Heart left ventricle (tissue), 7 donors: ENCODE measurements around a stretch of chr1.

- PRO-cap, 6 experiments: no peak in any of the 6 experiments
- RAMPAGE, long total RNA, 2 experiments: no peak in any of the 2 experiments
- RRBS: no CpG with 5 or more reads among the region's 7 CpGs
Observed at GRCh38 chr1:183327547-183328069, 90.6 kb downstream of the NMNAT2 start.

DNA sequence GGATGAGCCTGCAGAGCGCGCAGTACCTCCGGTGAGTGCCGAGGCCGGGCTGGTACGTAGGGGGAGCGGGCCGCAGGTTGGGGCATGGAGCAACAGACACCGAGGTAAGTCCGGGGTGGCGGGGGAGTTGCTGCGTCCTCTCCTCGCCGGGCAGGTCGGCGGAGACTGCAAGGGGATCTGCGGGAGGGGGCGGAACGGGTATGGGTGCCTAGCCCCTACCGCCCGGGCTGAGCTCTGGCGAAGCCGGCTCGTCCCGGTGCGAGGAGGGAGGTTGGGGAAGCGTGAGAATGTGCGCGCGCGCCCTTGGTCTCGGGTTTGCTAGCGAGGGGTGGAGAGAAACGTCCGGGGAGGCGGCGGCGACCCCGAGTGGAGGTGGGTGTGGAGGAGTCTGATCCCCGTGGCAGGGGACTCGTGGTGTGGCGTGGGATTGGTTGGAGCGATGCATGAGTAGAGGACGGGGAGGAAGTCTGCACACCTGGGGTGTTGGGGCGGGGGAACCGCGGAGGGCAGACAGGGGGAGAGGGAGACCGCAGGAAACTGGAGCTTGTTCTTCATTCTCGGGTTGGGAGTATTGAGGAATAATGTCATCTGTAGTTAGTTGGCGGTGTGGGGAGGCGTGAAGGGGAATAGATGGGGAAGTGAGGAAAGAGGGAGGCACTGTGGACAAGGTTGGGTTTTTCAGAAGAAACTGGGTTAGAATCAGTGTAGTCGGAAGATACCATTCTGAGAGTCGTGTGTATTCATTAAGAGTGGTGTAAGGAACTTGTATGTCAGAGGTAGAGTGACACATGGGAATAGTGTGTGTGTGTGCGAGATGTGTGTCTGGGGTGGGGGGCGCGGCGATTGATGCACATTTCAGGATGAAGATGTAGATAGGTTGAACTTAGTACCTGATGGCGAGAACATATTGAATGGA, 578 bp downstream of the SMG7 start:
- PRO-cap, 6 experiments: peak in 1 of 6 experiments; most common minus-strand start position 289 of the sequence (in 1)
- RAMPAGE, long total RNA, 2 experiments: no peak in any of the 2 experiments
- RRBS: under 1% methylated on average over 24 of the region's 58 CpGs

GRCh38 chr1:183521430-183522087, 49.3 kb downstream of the SMG7 start:
- PRO-cap, 6 experiments: no peak in any of the 6 experiments
- RAMPAGE, long total RNA, 2 experiments: no peak in any of the 2 experiments
- RRBS: no CpG with 5 or more reads among the region's 6 CpGs

- PRO-cap, 6 experiments: no peak in any of the 6 experiments
- RAMPAGE, long total RNA, 2 experiments: no peak in any of the 2 experiments
- RRBS: no CpG with 5 or more reads among the region's 4 CpGs
Observed at GRCh38 chr1:183555639-183556687, 34.3 kb downstream of the NCF2 start.

GRCh38 chr1:183593343-183593936, 3.2 kb upstream of the NCF2 start:
- PRO-cap, 6 experiments: no peak in any of the 6 experiments
- RAMPAGE, long total RNA, 2 experiments: no peak in any of the 2 experiments
- RRBS: no CpG with 5 or more reads among the region's 6 CpGs

DNA sequence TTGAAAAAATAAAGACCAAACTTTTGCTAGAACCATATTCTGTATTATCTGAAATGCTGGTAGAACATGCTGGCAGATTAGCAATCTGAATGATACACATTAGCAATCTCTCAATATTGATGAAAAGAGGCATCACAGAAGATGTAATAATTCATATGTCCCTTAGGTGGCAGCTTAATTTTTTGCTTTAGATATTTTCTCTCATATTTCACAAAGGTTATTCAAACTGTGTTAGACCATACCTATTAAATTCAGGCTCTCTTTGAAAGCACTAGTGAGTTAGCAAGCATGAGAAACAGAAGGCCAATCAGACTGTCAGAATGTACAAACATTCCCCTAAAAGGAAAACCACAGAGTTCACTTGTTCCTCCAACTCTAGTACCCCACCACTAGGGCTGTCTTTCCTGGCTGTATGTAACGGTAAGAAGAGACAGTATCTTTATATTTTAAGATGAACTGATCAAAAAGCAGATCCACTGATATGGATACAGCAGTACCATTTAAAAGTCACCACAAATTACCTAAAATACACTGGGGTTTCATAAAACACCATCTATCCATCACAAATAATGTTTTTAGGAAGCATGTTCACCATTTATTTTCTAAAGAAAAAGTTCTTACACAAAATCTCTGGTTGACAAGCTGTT, 1.9 kb downstream of the ARPC5 start:
- PRO-cap, 6 experiments: peak in 3 of 6 experiments; most common plus-strand start position 274 of the sequence (in 1); most common minus-strand start position 251 of the sequence (in 1)
- RAMPAGE, long total RNA, 2 experiments: no peak in any of the 2 experiments
- RRBS: no CpG with 5 or more reads among the region's 1 CpG

DNA sequence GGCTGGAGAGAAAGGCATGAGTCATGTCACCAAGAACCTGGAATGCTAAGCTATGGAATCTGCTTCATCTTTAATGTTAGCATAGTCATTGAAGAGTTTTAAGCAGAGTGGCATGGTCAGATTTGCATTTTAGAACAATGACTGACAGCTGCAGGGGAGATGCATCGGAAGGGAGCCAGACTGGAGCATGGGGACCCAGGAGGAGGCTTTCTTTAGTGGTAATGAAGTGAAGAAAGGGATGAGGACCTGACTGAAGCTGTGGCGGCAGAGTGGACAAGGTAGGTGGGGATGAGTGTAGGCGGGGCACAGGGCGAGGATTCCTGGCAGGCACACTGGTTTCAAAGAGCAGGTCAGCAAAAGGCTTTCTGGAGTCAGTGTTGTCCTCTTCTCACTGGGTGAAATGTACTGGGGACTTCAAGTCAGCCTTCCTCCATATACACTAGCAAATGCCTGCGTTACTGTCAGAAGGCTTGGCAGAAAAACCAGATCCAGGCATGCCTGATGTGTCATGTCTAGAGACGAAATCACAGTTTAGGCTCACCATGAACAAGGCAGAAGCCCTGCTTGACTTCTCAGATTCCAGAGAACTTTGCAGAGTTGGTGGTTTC, 8.1 kb downstream of the RGL1 start:
- PRO-cap, 6 experiments: no peak in any of the 6 experiments
- RAMPAGE, long total RNA, 2 experiments: no peak in any of the 2 experiments
- RRBS: no CpG with 5 or more reads among the region's 6 CpGs

DNA sequence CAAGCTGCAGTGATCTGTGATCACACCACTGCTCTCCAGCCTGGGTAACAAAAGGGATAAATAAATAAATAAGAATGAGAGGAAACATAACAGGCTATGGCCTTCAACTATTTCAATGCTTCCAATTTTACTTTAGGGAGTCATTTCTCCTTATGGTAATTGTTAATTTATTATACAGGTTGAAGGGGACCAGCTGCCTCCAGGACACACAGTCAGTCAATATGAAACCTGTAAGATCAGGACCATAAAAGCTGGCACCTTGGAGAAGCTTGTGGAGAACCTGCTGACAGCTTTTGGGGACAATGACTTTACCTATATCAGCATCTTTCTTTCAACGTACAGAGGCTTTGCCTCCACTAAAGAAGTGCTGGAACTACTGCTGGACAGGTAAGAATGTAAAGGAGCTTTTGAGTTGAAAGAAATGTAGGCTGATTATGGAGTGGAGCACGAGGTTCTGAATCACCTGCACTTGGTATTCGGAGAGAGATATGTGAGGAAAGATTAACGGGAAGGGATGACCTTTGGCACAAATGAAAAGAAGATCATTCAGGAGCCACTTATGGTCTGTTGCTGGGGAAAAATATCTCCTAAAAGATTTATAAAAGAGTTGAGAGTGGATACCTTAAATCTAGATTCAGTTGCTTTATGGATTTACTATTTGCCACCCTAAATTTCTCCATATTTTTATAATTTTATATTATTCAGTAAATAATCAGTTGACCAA, 42.6 kb downstream of the RGL1 start:
- PRO-cap, 6 experiments: no peak in any of the 6 experiments
- RAMPAGE, long total RNA, 2 experiments: no peak in any of the 2 experiments
- RRBS: no CpG with 5 or more reads among the region's 4 CpGs

- PRO-cap, 6 experiments: peak in 1 of 6 experiments; most common minus-strand start chr1:183881899 (in 1)
- RAMPAGE, long total RNA, 2 experiments: no peak in any of the 2 experiments
- RRBS: no CpG with 5 or more reads among the region's 5 CpGs
Observed at GRCh38 chr1:183881738-183882281, 76.9 kb downstream of the RGL1 start.

DNA sequence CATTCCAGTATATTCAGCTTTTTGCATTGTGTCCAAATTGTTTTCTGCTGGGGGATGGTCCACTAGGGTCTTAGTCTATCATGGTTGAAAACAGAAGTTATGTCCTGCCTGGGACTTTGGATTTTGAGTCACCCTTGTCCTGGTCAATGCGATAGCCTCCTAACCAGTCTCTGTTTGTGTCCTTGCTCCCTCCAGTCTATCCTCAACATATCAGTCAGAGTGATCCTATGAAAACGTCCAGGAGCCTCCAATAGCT, 707 bp upstream of the TSEN15 start:
- PRO-cap, 6 experiments: no peak in any of the 6 experiments
- RAMPAGE, long total RNA, 2 experiments: no peak in any of the 2 experiments
- RRBS: no CpG with 5 or more reads among the region's 2 CpGs

- PRO-cap, 6 experiments: no peak in any of the 6 experiments
- RAMPAGE, long total RNA, 2 experiments: no peak in any of the 2 experiments
- RRBS: no CpG with 5 or more reads among the region's 5 CpGs
Observed at GRCh38 chr1:184052342-184052599, 741 bp downstream of the TSEN15 start.

- PRO-cap, 6 experiments: no peak in any of the 6 experiments
- RAMPAGE, long total RNA, 2 experiments: no peak in any of the 2 experiments
- RRBS: no CpG with 5 or more reads among the region's 3 CpGs
Observed at GRCh38 chr1:184364194-184364664, 22.6 kb upstream of the C1orf21 start.

DNA sequence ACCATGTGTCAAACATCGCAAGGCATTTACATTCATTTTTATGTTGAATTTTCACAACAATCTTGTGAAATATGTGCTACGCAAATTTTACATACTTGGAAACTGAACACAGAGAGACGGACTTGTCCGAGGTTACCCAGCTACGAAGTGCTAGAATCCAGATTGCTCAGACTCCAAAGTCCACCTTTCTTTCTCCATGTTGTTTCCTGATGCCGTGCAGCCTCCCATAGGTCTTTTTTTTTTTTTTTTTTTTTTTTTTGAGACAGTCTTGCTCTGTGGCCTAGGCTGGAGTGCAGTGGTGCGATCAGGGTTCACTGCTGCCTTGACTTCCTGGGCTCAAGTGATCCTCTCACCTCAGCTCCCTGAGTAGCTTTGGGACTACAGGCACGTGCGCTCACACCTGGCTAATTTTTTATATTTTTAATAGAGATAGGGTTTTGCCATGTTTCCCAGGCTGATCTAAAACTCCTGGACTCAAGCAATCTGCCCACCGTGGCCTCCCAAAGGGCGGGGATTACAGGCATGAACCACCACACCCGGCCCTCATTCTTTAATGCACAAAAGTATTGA, 92.6 kb downstream of the C1orf21 start:
- PRO-cap, 6 experiments: no peak in any of the 6 experiments
- RAMPAGE, long total RNA, 2 experiments: no peak in any of the 2 experiments
- RRBS: no CpG with 5 or more reads among the region's 12 CpGs

DNA sequence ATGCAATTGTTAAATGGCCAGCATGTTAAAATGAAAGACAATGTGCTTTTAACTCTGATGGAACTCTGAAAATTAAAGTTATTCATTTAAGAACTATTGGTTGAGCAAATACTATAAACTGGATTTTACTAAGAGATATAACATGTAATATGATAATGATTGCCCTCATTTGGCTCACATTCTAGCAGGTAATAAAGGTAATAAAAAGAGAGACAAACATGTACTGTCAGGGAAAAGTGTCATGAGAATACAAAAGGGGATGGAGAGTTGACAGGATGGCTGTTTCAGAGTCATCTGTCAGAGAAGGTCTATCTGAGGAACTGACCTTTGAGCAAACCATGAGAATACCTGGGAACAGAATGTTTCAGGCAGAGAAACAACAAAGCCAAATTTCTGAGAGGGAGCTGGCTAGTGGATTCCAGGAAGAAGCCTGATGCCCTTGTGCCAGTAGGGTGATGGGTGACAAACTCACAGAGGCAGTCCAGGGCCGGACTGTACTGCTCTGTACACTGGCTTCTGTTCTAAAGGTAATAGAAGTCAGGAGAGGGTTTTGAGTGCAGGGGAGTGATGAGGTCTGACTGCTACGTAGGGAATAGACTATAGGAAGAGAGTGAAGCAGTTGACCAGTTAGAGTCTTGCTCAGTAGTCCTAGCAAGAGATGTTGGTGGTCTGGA, 107.1 kb downstream of the C1orf21 start:
- PRO-cap, 6 experiments: peak in 2 of 6 experiments; most common plus-strand start position 543 of the sequence (in 2); most common minus-strand start position 523 of the sequence (in 2)
- RAMPAGE, long total RNA, 2 experiments: no peak in any of the 2 experiments
- RRBS: no CpG with 5 or more reads among the region's 2 CpGs

DNA sequence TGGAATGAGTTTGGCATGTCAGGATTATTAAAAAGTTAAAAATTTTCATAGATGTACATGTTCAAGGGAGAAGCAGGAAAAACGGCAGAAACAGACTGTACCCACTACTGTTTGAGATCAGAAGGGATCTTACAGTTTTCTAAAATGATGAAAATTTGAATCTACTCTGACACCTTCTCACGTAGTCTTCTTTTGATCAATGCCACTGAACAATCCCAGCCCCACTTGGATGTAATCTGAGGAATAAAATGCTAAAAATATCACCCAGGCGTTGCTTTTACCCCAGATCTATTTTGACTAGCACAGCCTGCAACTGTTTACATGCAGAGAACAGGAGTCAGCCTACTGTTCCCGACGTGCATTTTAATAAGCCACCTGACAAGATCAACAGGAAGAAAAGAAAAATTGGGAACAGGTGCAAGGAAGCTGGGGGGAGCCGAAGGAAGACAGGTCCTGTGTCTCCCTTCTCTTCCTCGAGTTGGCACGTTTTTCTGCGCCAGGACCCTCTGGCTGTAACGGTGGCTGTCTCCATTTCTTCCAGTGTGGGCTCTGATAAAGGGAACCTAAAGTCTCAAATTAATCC, 117.1 kb downstream of the C1orf21 start:
- PRO-cap, 6 experiments: peak in 2 of 6 experiments; most common plus-strand start position 326 of the sequence (in 1); most common minus-strand start position 295 of the sequence (in 1)
- RAMPAGE, long total RNA, 2 experiments: no peak in any of the 2 experiments
- RRBS: no CpG with 5 or more reads among the region's 10 CpGs

- PRO-cap, 6 experiments: peak in 1 of 6 experiments; most common plus-strand start chr1:184514233 (in 1)
- RAMPAGE, long total RNA, 2 experiments: no peak in any of the 2 experiments
- RRBS: no CpG with 5 or more reads among the region's 4 CpGs
Observed at GRCh38 chr1:184513949-184514382, 127.1 kb downstream of the C1orf21 start.

GRCh38 chr1:184518548-184519504, 132.0 kb downstream of the C1orf21 start:
- PRO-cap, 6 experiments: peak in 2 of 6 experiments; most common plus-strand start chr1:184519220 (in 1); most common minus-strand start chr1:184518965 (in 2)
- RAMPAGE, long total RNA, 2 experiments: no peak in any of the 2 experiments
- RRBS: no CpG with 5 or more reads among the region's 5 CpGs

DNA sequence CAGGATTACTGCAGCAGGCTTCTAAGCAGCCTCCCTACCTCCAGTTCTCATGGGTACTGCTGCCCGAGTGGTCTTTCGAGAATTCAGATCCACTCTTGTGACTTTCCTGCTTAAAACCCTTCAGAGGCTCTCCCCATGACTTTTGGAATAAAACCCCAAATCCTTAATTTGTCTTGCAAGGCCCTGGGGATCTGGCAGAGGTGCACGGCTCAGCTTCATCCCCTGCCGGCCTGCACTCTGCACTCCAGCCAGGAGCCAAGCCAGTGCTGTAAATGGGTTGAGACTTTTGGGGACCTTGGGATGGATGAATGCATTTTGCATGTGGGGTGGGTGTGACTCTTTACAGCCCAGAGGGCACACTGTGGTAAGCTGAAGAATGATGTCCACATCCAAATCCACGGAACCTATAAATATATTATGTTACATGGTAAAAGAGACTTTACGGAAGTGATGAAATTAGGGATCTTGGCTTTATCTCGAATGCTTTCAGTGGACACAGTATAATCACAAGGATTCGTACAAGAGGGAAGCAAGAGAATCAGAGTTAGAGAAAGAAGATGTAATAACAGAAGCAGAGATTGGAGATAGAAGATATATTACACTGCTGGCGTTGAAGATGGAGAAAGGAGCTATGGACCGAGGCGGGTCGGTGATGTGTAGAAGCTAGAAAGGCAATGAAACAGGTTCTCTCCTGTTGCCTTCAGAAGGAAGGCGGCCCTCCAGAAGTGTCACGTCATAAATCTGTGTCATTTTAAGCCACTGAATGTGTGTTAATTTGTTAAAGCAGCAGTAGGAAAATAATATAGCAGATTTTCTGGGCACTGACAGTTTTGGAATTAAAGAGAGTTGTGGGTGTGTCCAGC, 177.7 kb downstream of the EDEM3 start:
- PRO-cap, 6 experiments: peak in 1 of 6 experiments; most common minus-strand start position 676 of the sequence (in 1)
- RAMPAGE, long total RNA, 2 experiments: no peak in any of the 2 experiments
- RRBS: no CpG with 5 or more reads among the region's 14 CpGs

DNA sequence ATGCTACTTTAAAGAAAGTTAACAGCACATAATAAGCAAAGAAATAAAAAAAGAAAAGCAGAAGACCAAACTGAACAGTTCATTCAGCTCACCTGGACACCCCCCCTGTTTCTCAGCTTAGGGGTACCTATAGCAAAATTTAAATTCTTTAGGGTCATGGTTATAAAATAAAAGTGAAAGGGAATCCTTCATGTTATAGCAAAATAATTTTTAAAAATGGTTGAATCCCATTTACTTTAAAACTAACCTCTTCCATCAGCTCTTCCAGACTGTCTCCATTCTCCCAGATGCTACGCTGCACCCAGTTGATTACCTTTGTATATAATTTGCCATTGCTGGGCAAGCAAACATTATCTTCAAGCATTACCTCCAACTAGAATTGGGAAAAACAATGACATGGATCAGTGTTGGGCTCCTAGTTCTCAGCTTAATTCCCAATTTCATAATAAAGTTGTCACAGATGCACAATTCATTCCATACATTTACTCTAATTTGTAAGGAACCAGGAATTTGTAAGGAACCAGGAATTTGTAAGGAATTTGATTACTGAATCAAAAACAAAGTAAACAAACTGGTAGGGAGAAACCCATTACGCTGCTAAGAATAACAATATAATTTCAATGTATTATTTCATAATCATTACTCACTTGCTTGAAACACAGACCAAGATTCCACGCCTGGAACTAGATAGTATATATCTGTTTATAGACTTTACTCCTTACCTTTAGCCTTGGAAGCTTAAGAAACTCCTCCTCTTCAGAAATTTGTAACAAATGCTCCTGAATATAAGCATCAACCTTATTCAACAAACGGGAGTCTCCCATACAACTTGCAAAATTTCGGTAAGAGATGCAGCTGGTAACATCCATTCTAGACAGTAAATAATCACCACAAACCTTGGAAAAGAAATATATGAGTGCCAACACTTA, 10.0 kb downstream of the IVNS1ABP start:
- PRO-cap, 6 experiments: no peak in any of the 6 experiments
- RAMPAGE, long total RNA, 2 experiments: no peak in any of the 2 experiments
- RRBS: no CpG with 5 or more reads among the region's 5 CpGs

DNA sequence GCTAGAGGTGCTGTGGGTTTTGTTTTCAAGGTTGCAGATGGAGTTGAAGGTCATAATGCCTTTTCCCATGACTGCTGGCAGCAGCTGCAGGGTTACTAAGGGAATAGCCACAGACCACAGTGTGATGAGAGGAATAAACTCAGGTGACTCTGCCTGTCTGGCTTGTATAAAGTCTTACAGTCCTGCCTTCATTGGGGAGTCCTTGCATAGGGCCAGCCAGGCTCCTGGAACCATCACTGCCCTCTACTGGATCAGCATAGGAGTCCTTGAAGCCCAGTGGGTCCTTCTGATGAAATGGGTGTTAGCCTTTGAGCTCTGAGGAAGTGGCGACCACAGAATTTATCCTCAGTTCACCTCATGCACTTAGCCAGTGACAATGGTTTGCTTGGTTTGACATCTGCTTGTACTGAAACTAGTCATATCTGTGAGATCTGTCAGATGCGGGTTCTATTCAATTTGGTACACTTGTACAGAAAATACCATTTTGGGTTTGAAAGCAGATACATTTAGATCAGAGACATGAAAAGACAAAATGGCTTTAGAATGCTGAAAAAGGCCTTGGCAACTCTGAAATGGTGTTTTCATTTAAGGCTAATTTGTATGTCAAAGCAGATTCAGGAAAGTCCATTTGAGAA, 174.3 kb upstream of the HMCN1 start:
- PRO-cap, 6 experiments: no peak in any of the 6 experiments
- RAMPAGE, long total RNA, 2 experiments: no peak in any of the 2 experiments
- RRBS: no CpG with 5 or more reads among the region's 2 CpGs